ENCODE measurements around the genes CABP7 and TBC1D10A.

- PRO-cap, result no peak
- RAMPAGE, long total RNA, 2 experiments, result no peak in any of the 2 experiments
Measured at GRCh38 chr22:28812519-28812825, 40.0 kb downstream of the CCDC117 start.

DNA sequence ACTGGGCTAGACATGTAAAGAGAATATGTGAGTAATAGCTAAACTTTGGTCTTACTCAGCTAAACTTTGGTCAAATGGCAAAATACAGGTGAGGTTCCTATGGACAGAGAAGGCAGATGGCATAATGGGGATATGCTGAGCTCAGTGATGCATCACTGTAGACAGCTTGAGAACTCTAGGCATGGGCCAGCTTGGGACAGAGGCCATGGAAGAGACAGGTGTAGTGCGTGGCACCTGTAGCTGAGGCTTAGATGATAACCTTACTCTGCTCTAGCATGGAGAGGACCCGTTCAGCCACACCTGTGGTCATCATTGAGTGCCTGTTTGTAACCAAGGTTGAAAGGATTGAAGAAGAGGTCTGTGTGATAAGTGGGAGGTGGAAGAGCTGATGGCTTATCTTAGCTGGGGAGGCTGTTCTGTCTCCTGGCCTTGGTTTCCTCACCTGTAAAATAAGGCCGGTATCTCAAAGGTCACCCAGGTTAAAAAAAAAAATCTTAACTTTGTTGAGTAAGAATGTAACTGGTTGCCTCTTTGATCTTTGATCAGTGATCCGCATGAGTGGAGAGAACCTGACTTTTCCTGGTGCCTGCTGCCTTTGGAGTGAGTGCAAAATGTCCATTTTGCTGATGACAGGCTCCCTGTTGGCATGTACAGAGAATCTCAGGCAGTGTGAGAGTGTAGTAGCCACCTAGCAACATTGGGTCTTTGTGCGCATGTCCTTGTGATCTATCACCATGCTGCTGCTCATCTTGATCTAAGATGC, 48.6 kb downstream of the ZNRF3 start:
- PRO-cap, result no peak
- RAMPAGE, long total RNA, 2 experiments, result no peak in any of the 2 experiments

DNA sequence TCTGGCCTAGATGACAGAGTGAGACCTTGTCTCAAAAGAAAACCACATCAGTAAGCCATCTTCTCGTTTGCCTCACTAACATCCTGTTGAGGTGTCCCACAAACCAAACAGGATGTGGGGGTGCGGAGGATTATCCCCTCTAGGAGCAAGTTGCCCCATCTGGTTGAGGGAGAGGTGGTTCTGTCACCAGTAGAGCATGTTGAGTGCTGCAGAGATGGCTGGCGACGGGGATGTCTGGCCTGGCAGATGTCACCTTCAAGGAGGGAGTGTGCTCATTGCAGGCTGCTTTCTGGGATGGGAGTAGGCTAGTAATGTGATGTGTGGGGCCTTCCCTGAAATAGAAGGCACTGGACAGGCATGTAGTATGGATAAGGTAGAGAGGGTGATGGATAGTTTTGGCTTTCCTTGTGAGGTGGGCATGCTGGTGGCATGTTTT, 72.5 kb downstream of the ZNRF3 start:
- PRO-cap, result no peak
- RAMPAGE, long total RNA, 2 experiments, result no peak in any of the 2 experiments

DNA sequence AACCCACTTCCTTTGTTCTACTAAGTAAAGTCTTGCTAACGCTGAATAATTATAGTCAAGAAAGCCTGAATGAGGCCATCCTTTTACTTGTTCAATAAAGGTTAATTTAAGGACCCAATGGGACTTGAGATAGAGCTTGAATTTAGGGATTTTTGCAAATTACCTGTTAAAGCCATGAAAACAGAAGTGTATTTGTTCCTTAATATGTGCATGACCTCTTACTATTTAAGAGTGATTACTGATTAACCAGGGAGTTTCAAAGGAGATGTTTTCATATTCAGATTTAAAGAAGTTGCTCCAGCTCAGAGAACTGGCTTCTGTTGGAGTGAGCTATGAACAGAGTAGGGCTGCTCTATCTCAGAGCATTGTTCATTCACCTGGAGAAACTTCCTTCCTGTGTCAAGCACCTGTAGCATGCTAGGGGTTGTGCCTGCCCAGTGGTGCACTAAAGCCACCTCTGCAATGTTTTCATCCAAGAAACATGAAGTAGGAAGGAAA, 45.2 kb downstream of the C22orf31 start:
- PRO-cap, result no peak
- RAMPAGE, long total RNA, 2 experiments, result no peak in any of the 2 experiments

- PRO-cap, result no peak
- RAMPAGE, long total RNA, 2 experiments, result no peak in any of the 2 experiments
Measured at GRCh38 chr22:29050371-29051318, 11.0 kb downstream of the C22orf31 start.

DNA sequence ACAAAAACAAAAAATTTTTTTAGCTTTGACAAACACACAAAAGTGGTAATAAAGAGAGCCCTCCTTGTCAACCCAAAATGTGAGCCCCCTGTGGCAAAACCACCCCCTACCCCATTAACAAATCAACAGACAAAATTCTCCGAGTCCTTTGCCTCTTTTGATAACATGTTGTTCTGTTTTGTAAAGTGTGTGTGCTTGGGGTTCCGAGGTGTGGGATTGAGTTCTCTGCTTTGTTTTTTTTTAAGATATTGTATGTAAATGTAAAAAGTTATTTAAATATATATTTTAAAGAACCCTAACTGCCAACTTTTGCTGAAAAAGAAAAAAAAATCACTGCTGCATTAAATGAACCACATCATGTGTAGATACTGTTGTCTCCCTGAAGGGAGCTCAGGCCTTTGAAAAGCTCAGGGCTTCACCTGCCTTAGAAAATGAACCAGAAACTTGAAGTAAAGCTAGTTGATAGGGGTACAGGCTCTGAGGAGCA, 7.9 kb downstream of the C22orf31 start:
- PRO-cap, result no peak
- RAMPAGE, long total RNA, 2 experiments, result no peak in any of the 2 experiments

DNA sequence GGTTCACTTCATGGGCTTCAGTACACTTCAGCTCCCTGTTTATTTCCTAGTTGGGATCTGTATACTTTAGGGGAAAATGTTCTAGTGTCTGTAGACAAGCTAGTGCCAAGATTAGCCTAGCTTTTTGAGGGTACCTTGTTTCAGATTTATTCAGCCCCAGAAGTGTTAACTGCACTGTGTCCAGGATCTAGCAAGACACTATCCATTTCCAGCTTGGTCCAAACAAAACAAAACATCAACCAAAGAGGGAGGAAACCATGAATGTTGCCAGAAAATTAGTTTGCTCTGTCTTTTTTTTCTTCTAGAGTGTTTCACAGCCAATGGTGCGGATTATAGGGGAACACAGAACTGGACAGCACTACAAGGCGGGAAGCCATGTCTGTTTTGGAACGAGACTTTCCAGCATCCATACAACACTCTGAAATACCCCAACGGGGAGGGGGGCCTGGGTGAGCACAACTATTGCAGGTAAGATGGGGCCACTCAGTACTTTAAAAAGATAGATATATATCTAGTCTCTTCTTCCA, 21.2 kb downstream of the KREMEN1 start:
- PRO-cap, result no peak
- RAMPAGE, long total RNA, 2 experiments, result no peak in any of the 2 experiments

DNA sequence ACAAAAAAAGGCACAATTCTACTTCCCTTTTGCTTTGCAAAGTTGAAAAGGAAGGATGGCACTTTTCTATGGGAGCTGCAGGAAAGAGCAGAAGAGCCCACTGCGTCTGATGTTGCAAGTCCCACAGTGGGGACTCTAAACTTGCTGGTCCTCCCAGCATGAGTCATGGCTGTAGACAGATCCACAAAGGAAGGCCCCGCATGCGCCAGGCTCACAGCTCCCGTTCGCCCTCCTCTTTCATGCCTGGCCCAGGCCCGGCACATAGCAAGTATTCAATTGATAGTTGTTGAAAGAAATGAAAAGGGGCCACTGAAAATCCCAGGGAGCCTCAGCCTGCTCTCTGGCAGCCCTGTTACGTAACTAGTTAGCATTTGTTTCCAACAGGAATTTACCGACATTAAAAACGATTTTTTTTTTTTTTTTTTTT, 18.9 kb downstream of the AP1B1 start:
- PRO-cap, result no peak
- RAMPAGE, long total RNA, 2 experiments, result no peak in any of the 2 experiments

GRCh38 chr22:29648317-29648769, 44.9 kb downstream of the NF2 start:
- PRO-cap, result no peak
- RAMPAGE, long total RNA, 2 experiments, result no peak in any of the 2 experiments

- PRO-cap, result no peak
- RAMPAGE, long total RNA, 2 experiments, result start-site peak on the plus strand in 1 of 2 experiments, at chr22:29673230-29673466 at its widest, 27 reads per replicate
Measured at GRCh38 chr22:29673274-29673473, 46.6 kb upstream of the CABP7 start.

GRCh38 chr22:29719778-29720298, at the start of gene CABP7:
TSS of gene CABP7 (plus strand) at chr22:29720003.
- PRO-cap, result unidirectional peak, plus-strand start at chr22:29720005
- RAMPAGE, long total RNA, 2 experiments, result no peak in any of the 2 experiments

- PRO-cap, result no peak
- RAMPAGE, long total RNA, 2 experiments, result no peak in any of the 2 experiments
Measured at GRCh38 chr22:30182390-30182695, 64.2 kb downstream of the LIF start.

DNA sequence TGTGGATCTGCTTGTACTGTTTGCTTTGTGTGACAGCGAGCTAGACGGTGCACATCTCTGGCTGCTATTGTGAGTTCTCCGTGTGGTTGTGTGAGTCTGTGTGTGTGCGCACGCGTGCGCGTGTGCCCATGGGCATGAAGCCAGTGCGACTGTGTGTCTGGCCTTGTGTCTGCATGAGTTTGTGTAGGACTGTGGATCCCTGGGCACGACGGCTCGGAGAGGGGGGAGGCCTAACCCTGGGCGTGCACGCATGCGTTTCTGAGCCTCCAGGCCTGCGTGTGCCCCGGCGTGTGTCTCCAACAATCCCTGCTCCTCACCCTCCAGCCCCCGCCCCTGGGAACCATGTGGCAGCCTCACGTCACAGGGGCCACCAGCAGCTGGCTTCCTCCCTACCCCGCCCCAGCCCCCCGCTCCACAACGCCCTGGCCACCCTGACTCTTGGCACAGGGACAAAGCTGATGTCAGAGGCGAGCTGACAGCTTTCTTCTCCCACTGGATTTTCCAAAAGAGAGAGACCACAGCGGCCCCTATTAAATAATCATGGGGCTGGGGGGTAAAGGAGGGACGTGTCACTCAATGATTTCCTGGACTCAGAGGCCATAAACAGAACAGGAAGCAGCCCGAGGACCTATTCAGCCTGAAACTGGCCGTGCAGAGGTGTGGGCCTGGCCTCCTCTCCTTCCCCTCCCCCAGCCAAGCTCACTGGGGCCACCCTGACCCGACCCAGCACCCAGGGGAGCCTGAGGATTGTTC, 6.7 kb upstream of the LIF start:
- PRO-cap, result no peak
- RAMPAGE, long total RNA, 2 experiments, result no peak in any of the 2 experiments

DNA sequence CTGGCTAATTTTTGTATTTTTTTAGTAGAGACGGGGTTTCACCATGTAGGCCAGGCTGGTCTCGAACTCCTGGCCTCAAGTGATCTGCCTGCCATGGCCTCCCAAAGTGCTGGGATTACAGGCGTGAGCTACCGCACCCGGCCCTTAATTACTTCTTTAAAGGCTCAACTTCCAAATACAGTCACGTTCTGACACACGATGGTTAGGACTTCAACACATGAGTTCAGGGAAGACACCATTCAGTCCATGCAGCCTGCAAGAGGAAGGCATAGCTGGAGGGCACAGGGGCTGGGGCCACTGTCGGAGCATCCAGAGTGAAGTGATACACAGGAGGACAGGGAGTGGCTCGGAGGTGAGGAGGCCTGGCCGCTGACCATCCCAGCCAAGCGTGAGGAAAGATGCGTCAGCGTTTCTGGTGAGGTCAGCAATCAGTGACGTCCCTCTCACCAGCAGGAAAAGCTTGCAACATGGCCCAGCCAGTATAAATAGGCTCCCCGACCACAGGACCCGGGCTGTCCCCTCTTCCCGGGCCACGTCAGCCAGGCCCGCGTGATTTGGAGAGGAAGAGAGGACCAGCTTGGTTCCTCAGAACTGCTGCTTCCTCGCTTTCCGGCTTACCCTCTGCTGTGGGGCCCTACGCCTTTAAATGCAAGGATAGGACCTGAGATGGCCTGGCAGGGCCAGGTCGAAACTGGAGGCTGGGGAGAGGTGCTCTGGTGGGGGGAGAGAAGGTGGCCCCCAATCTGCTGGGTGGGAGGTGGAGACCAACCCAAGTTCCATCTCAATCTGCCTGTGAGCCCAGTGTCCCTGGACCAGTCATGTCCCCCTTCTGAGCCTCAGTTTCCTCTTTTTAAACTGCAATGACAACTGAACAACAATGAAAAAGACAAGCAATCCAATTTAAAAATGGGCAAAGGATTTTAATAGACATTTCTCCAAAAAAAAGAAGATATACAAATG, 4.2 kb upstream of the OSM start:
- PRO-cap, result bidirectional peak, plus-strand start at position 550 of the sequence, minus-strand start at position 321 of the sequence
- RAMPAGE, long total RNA, 2 experiments, result no peak in any of the 2 experiments

GRCh38 chr22:30275348-30276159, 8.9 kb upstream of the OSM start:
- PRO-cap, result no peak
- RAMPAGE, long total RNA, 2 experiments, result no peak in any of the 2 experiments

GRCh38 chr22:30277435-30278637, 11.2 kb upstream of the OSM start:
- PRO-cap, result unidirectional peak, plus-strand start at chr22:30277945
- RAMPAGE, long total RNA, 2 experiments, result no peak in any of the 2 experiments

- PRO-cap, result bidirectional peak, plus-strand start at chr22:30326560, minus-strand start at chr22:30326489; bidirectional peak, plus-strand start at chr22:30327217, minus-strand start at chr22:30326901
- RAMPAGE, long total RNA, 2 experiments, result start-site peak on the minus strand in 2 of 2 experiments, at chr22:30326888-30326938 at its widest, 172 to 197 reads per replicate
Measured at GRCh38 chr22:30326288-30327376, at the start of gene TBC1D10A. TSS of gene TBC1D10A (minus strand) at chr22:30326941.

DNA sequence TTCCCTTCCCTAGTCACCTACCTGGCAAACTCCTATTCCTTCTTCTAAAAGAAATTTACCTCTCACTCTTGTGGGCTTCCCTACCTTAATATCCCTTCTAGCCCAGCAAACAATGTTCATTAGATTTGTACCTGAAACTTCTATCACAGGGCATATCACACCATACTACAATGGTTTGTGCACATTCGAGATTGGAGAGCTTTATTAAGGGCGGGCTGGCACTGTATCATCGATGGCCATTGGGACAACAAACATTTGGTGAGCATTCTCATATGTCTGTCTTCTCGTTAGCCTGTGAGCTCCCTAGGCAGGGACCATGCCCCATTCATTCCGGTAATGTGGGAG, 817 bp downstream of the SF3A1 start:
- PRO-cap, result no peak
- RAMPAGE, long total RNA, 2 experiments, result no peak in any of the 2 experiments

DNA sequence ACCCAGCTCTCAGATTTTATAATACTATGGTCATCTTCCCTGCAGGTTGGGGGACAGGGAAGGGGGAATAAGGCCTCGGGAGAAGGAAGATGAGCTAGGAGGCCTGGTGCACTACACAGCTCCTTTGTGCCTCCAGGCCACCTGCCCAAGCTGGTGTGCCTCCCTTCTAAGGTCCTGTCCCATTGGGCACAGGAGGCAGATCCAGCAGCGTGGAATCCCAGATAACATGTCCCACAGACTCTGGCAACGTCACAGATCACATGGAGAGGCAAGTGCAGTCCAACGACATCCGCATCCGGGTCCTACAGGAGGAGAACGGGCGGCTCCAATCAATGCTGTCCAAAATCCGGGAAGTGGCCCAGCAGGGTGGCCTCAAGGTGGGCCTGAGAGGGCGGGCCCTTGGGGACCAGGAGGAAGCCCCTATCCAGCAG, 11.9 kb downstream of the RNF215 start:
- PRO-cap, result no peak
- RAMPAGE, long total RNA, 2 experiments, result no peak in any of the 2 experiments

GRCh38 chr22:30408978-30409517, 12.2 kb downstream of the SEC14L2 start:
- PRO-cap, result no peak
- RAMPAGE, long total RNA, 2 experiments, result no peak in any of the 2 experiments